HL-60 (cell line): ENCODE results near the gene HTR3B.

DNA sequence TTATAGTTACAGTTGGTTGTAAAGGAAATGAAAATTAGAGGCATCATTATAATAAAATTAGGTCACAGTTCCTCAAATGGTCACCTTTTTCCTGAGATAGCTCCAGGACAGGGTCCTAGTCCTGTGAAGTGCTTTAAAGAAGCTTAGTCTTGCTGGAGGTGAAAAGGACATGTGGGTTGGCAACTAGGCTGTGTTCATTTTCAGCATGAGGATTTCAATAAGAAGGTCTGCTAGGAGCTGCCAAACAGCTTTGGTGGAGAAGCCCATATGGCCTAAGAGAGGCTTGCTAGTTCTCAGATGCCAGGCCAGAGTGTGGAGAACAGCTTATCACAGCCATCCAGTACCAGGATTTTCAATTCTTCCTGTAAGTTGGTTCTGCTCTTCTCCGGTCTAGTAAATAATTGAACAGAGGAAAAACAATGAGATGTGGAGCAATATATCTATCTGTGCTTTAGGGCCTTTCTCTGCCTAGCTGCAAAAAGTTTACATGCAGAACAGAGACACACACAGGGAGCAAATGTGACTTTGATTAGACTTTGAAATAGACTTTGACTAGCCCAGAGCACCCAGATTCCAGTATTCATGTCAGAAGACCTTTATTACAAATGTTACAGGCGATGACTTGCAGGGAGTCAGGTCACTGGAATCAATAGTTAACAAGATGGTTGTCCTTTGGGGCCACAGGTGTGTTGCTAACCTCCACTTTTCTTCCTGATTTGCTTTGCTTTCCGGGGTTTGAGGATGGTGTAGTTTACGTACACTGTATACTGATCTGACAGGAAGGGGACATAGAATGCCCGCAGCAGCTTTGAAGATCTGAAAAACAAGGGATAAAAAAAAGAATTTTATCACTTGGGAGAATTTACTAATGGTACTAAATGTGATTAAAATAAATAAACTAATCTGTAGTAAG is 19.8 kb upstream of the PPP2R1B start:
- RRBS = no CpG with 5 or more reads among the region's 5 CpGs

DNA sequence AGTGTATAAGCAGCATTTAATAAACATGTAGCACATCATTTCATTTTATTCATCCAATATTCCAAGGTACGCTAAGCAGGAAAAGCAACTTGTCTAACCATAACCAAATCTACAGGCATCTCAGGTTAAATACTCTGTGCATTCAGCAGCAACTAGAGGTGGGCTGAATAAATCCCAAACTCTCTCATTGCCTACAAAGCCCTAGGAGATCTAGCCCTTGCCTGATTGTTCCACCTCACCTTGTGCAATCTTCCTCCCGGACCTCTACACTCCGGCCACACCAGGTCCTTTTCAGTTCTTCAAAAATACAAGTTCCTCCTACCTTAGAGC is 25.2 kb upstream of the PPP2R1B start:
- RRBS = no CpG with 5 or more reads among the region's 3 CpGs

GRCh38 chr11:111795608-111796022 is 29.4 kb upstream of the PPP2R1B start:
- RRBS = no CpG with 5 or more reads among the region's 5 CpGs

- RRBS = no CpG with 5 or more reads among the region's 7 CpGs
Measured at GRCh38 chr11:111993370-111994002, 31.7 kb upstream of the DLAT start.

DNA sequence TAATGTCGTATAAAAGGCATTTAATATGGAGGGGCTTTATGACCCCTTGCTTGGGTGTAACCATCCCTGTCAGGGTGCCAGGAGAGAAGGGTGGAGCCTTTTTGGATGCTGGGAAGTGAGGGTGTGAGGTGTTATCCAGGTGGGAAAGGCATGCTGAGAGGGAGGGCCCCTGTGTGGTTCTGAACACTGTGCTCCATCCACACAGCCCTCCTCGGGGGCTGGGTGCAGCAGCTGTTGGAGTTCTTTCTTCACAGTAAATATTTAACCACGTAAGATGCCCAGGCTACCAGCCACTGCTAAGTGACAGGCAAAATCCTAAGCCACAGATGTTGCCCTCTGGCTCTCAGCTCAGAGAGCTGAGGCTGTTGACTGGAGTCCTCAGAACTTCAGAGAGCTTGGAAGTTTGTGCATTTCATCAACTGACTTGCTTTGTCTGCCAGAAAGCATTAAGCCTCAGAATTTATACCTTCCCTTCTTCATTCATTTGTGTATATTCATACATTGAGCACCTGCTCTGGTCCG is 35.1 kb downstream of the IL18 start:
- RRBS = no CpG with 5 or more reads among the region's 4 CpGs

GRCh38 chr11:112162620-112163546 is 1.0 kb downstream of the IL18 start:
- RRBS = no CpG with 5 or more reads among the region's 7 CpGs

GRCh38 chr11:112177328-112178266 is 2.3 kb downstream of the BCO2 start:
- RRBS = no CpG with 5 or more reads among the region's 11 CpGs

DNA sequence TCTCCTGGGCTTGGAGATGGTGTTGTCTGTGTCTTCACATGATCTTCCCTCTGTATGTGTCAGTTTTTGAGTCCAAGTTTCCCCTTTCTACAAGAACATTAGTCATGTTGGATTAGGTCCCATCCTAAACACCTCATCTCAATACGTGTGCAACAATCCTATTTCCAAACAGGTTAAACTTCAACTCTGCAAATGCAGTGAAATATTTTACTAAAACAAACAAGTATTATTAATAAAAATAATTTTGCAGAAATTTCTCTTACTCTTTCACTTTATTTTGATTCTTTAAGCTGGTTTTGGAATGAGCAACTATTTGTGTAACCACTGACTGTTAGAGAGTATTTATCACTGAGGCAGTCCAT is 3.0 kb upstream of the PTS start:
- RRBS = no CpG with 5 or more reads among the region's 1 CpG

GRCh38 chr11:112236081-112236394 is 9.8 kb downstream of the PTS start:
- RRBS = no CpG with 5 or more reads among the region's 5 CpGs

DNA sequence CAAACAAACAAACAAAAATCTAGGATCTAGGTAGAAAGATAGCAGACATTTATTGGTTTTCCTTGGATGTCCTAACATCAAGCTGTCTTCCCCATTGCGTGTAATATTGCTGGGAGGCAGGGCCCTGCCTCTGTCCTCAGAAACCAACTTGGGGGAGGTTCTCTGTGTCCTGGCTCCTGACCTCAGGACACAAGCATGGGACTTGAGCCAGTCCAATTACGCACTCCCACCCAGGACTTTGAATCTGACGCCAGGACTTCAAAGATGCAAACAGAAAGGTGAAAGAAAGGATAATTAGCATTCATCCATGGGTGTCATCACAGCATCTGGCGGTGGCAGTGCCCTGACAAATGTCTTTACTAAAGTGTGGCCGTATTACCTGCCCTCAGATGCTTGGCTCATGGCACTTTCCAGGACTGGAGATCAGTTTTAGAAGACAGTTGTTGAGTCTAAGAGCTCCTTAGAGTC is 61.8 kb upstream of the PLET1 start:
- RRBS = no CpG with 5 or more reads among the region's 5 CpGs

DNA sequence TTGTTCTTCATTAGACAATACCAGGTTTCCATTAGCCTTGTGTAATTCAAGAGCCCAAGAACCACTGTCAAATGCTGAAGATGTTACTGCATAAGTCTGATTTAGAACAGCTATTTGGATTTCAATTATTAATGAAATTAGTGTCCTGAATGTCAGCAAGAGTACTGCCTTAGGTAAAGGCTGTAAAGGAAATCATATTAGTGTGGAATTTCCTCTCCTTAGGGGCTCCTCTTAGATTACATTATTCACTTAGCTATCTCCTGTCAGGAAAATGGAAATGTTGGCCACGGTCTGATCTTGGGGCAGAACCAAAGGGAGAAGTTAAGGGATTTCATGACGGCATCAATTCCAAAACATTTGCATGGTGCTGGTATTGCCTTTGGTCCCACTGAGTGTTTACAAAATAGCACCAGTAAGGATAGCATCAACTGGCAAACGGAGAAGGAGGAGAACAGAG is at the start of gene HTR3B:
HTR3B (plus strand) TSS at position 406 of the 457 bp plus-strand sequence.
- RRBS = no CpG with 5 or more reads among the region's 3 CpGs

DNA sequence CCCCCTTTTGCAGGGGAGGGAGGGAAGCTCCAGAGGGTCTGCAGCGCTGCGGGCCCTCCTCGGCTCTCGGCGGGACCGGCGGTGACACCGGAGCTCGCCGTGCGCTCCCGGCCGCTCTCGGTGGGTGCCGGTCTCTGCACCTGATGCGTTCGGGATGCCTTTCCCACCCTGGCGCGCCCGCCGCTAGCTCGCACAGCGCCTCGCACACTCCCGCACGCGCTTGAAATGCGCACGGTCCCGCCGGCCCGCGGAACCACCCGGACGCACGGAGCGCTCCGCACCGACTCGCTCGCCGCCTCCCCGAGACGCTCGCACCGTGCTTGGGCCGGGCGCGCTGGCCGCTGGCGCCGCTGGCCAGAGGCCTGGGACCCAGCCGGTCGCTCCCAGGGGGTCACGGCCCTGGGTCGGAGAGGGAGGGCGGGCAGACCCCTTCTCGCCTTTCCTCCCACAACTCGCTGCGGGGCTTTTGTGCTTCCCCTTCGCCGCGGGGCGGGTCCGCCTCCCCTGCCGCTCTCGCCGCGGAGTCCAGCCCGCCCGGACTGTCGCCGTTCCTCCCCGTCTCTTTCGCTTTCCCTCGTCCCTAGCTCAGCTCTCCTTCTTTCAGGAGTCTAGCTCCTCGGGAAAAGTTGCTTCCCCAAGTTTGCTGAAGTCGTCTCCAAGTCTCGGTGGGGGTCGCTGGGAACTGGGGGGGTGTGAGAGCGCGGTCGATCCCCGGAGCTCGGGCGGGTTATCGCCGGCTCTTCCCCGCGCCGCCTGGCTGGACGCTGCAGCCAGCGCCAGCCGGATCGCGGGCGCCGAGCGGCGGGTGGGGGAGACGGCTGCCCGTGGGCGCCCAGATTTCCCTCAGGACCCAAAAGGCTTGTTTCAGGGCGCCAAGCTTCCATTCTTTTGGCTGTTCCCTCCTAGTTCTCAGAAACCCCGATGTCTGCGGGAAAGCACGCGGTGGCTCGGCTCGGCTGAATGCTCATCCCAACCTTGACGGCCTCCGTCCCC is 1.2 kb downstream of the ZBTB16 start:
- RRBS = 2% methylated on average over 34 of the region's 112 CpGs

GRCh38 chr11:114076798-114077338 is 17.4 kb downstream of the ZBTB16 start:
- RRBS = no CpG with 5 or more reads among the region's 5 CpGs

DNA sequence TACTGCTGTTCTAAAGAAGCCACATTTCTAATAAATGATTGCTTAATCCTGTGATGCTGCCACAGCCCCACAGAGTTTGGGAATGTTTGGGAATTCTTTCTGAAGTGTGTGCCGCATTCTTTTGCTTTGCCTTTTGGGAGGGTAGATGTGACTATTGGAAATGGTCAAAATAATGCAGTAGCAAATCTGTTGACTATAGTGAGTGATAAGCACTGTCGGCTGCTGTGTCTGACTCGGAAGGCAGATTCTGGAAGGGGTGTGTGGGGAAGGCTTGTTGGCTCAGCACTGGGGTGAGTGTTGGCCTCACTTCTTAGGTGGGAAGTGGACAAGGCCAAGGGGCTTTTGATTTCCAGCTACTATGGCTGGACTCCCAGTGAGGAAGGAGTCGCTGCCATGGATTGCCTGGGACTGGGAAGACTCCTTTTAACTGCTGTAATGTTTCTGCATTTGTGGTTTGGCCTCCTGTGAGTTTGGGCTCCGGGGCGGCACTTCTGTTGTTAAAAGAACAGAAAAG is 20.0 kb downstream of the ZBTB16 start:
- RRBS = no CpG with 5 or more reads among the region's 6 CpGs

DNA sequence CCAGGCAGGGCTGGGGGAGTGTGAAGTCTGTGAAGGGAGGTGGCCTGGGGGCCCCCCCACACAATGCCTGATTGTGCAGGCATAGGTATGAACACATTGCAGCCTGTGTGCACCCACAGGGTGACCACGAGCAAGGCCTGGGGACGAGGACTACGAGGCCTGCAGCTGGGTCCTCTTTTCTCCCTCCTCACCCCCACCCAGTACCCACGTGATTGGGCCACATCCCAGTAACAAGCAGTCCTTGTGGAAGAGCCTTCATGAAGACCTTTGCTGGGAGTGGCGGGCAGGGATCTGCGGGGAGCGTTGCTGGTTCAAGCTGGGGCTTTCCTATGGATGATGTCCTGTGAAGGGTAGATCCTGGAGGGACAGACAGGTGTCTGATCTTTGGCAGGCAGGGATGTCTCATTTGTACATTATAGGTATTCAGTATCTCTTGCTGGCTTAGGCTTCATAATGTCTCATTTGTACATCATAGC is 29.4 kb downstream of the ZBTB16 start:
- RRBS = no CpG with 5 or more reads among the region's 7 CpGs

DNA sequence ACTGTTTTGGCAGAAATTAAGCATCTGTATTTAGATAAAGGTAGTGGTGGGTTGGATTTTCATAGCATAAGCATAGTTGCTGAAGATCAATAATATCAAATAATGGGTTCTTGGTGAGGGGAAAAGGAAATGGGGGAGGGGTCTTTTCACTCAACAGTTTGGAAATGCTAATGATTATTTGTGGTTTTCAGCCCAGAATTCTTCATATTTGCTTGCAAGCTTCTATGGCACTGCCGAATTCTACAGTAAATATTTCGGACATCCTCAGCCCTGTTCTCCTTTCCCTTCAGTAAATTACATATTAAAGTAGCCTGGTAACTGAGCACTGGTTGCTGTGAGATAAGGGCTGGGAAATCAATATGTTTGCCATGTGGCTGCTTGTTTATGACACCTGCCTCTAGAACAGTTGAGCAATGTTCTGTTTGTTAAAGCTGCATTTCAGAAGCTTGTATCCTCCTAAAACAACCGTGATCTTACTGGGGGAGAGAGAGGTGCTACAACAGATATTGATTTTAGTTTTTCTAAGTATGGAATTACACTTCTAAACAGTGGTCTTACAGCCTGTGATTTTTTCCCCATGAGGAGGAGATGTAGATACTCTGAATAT is 39.3 kb downstream of the ZBTB16 start:
- RRBS = no CpG with 5 or more reads among the region's 3 CpGs

DNA sequence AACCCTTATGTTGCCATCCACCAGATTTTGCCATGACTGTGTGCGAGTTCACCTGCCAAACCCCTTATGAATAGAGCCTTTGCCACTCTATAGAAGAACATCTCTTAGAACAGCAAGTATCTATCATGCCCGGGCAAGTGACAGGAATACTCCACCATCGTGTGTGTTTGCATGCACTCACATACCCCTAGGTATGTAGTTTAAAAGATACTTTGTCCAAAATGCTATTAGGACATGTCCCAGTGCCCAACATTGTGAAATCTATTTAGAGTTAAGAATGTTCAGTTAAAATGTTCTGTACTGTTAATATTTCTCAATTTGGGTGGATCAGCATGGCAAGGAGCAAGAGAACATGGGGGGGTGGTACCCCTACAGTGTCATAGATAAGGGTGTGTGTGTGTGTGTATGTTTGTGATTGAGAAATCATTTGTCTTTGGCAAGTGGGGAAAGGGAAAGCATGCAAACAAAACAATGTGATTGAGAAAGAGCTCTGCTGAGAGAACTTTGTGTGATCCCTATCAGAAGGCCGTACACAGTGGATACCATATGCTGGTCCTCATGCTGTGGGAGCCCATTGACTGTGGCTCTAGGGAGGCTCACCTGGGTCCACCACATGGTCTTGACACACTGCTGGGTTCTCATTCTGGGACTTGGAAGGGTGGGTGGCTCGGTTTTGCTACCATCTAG is 95.0 kb downstream of the ZBTB16 start:
- RRBS = no CpG with 5 or more reads among the region's 5 CpGs

DNA sequence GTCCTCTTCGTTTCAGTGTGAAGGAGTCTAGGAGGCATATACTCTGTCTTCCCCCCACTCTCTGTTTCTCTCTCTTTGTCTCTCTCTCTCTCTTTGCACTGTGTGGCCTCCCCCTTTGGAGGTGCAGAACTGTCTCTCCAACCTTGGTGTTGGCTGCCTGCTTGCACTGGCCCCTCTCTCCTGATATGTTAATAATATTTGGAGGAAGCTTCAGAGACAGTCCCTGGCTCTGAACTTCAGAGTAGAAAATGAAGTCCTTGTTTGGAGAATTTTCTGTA is 98.9 kb upstream of the NNMT start:
- RRBS = no CpG with 5 or more reads among the region's 1 CpG

DNA sequence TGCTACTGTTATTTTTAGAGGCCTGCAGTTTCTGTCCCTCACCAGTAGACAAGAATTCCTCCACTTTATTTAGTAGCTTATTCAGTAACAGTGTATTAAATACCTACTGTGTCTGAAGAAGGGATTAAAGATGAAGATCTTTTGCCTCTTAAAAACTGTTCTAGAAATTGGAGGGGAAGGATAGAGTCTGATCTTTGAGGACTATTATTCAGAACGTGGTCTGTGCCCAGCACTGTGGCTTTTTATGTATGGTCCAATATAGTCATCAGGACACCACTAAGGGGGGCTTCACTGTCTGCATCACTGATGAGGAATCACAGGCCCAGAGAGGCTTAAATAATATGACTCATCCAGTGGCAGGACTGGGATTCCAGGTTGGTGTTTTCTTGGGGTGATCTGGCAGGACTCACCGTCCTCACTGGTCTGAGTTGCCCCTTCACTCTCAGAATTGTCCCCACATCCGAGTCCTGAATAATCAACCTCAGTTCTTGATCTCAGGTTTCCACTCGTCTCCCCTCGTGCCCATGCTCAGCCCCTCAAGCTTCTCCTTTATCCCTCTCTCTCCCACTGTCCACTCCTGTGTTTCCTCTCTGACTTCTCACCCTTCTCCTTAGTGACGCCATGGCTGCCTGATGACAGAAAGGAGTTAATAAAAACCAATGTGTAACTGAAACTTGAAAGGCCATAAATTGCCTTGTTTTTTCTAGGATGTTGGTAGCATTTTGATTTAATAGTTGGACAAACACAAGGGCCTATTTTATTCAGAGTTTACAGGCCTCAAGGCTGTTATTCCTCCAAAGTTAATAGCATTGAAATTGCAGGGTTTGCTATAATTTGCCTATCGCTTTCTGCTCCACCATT is 95.7 kb upstream of the NNMT start:
- RRBS = no CpG with 5 or more reads among the region's 7 CpGs

DNA sequence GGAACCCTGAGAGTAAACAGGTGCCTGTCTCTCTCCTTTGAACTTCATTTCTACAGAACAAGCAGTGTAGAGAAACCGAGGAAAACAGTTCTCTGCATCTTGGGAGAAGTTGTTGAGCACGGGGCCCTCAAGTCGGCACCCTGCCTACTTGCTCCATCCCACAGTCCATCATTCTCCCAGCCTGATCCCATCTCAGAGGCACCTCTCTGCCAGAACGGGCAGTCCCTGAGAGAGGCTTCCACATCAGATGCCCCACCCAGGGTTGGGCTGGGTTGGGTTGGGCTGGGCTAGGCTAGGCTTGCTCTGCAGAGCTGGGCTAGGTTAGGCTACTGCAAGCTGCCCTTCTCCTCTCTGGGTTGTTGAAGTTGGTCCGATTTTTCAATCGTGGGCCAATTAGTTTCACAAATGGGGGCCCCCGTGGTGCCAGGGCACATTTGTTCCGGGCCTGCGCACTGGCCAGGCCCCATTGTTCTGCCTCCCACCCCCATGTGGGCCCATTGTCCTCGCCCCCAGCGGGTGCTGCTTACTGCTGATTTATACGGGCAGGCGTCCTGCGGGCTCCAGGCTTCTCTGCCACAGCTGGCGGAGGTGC is 63.8 kb upstream of the NNMT start:
- RRBS = no CpG with 5 or more reads among the region's 15 CpGs